ENCODE measurements around a stretch of chr18.

- PRO-cap, result no peak
- RAMPAGE, long total RNA, 2 experiments, result no peak in any of the 2 experiments
Observed at GRCh38 chr18:58196122-58196747, 152.2 kb downstream of the NEDD4L start.

GRCh38 chr18:58196748-58198019 lies 153.2 kb downstream of the NEDD4L start:
- PRO-cap, result no peak
- RAMPAGE, long total RNA, 2 experiments, result no peak in any of the 2 experiments

DNA sequence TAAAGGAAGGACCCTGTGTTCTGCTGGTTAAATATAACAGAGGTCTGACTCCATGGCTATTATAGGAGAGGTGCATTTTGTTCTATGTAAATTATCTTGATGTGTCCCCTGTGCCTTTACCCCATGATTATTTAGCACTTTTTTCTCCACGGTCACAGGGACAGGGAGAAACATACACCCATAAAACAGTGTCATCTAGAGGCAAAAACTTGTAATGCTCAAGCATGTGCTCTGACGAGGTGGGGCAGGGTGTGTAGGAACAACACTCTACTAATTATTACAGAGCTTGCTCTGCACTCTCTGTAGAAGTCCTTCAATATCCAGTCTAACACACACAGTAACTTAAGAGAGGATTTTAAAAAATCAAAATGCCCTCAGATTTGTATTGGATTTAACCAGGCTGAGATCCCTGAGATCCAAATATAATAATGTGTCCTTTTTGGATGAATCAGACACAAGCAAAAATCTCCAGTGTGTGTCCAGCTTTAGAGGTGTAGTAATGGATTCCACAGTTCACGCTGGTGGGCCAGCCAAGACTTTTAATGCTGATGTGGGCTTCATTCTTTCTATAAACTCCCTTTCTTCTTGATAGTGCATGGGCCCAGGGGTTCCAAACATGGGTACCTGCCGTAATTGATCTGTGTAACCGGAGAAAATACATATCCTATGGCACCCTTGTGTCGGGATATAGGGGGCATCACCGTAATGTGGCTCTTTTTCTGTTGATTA lies 188.1 kb downstream of the NEDD4L start:
- PRO-cap, result no peak
- RAMPAGE, long total RNA, 2 experiments, result no peak in any of the 2 experiments

- PRO-cap, result no peak
- RAMPAGE, long total RNA, 2 experiments, result no peak in any of the 2 experiments
Observed at GRCh38 chr18:58232659-58233147, 188.7 kb downstream of the NEDD4L start.

- PRO-cap, result no peak
- RAMPAGE, long total RNA, 2 experiments, result no peak in any of the 2 experiments
Observed at GRCh38 chr18:58285583-58285924, 241.5 kb downstream of the NEDD4L start.

DNA sequence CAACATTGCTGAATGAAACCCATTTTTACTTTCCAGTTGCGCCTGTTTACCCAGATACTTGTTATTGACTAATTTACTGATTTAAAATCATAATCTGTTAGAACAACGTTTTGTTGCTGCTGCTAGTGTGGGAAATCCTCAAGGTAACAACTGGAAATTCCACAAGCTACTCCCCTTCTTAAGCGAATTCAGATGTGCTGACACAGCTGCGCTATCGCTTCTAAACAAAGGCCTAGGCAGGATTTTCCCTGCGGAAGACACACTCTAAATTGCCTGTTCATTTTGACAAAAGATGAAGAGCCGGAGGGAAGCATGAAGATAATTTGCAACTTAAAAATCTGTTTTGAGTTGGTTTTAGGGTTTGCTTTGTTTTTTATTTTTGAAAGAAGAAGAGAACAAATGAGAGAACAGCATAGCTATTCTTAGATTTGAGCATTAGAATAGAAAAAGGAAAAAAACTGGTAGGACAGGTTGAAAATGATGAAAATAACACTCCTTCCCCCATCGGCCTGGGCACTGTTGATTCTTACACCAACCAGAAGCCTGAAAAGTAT lies 283.8 kb downstream of the ALPK2 start:
- PRO-cap, result no peak
- RAMPAGE, long total RNA, 2 experiments, result no peak in any of the 2 experiments

- PRO-cap, result no peak
- RAMPAGE, long total RNA, 2 experiments, result no peak in any of the 2 experiments
Observed at GRCh38 chr18:58362703-58363092, 266.2 kb downstream of the ALPK2 start.

- PRO-cap, result no peak
- RAMPAGE, long total RNA, 2 experiments, result no peak in any of the 2 experiments
Observed at GRCh38 chr18:58407109-58407688, 221.7 kb downstream of the ALPK2 start.

GRCh38 chr18:58452900-58453940 lies 175.7 kb downstream of the ALPK2 start:
- PRO-cap, result no peak
- RAMPAGE, long total RNA, 2 experiments, result no peak in any of the 2 experiments

- PRO-cap, result no peak
- RAMPAGE, long total RNA, 2 experiments, result no peak in any of the 2 experiments
Observed at GRCh38 chr18:58632409-58632939, 3.6 kb upstream of the ALPK2 start.

DNA sequence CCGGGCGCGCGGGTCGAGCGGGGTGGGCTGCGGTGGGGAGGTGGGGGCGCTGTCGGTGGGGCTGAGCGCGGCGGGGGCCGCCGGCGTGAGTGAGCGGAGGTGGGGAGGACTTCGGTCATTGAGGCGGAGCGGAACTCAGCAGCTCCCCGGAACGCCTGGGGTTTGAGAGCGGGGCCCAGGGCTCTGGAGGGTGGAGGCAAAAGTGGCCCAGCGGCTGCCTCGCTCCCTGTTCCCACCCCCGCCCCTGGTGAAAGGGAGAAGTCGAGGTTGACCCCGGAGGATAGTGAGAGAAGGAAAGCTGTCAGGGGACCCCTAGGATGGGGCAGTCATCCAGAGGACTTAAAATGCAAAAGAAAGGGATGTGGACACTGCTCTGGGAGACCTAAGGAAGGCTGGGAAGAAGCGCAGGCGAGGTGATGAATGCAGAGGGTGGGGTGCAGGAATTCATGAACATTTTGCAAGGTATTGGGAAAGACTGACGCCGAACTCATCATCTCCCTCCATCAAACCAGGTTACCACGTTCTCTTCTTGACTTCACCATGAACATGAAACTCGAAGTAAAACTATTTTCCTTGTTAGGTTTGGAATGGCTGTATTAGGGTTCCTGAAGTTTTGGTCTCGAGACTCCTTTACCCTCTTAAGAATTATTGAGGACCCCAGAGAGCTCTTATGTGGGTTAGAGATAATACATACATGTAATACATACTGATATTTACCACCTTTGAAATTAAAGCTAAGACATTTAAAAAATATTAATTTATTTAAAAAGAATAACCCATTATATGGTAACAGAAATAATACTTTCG lies 813 bp downstream of the MALT1 start:
- PRO-cap, result unidirectional peak, minus-strand start at position 391 of the sequence
- RAMPAGE, long total RNA, 2 experiments, result no peak in any of the 2 experiments

DNA sequence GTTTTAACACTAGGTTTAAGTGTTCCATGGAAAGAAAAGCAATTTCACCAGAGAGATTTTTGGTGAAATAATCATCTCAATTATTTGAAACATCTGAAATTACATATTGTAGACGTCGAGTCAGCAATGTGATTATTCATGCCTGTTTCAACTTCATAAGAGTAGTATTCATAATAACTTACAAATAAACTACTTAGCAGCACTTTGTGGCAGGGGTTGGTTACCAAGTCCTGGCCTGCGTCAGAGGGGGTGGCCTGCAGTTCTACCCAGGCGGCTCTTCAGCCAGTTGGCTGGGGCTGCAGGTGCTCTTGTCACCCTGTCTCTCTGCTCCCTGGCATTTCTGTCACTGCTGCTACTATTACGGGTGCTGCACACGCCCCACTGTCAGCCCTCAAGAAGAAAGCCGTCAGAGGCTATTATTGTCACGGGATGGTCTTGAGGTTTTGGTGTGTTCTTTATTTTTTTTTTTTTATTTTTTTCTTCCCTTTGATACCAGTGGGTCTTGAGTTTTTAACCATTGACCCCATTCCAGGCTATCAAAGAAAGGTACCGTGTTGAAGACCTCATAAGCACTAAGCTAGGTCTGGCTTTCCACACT lies 50.5 kb downstream of the MALT1 start:
- PRO-cap, result no peak
- RAMPAGE, long total RNA, 2 experiments, result no peak in any of the 2 experiments

DNA sequence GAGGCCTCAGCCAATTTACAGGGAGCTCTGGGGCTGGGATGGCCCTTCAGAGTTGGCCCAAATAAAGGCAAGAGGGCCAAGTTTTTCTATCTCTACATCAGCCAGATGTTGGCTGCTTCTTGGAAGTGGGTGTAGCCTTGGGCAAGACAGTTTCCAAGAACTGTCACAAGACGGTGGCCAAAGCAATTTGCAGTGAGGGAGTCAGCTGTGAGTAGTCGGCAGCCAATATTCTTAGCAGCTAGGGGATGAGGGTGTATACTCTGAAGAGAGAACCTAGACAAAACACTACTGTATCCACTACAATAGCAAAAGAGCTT lies 5.6 kb upstream of the ZNF532 start:
- PRO-cap, result no peak
- RAMPAGE, long total RNA, 2 experiments, result no peak in any of the 2 experiments

DNA sequence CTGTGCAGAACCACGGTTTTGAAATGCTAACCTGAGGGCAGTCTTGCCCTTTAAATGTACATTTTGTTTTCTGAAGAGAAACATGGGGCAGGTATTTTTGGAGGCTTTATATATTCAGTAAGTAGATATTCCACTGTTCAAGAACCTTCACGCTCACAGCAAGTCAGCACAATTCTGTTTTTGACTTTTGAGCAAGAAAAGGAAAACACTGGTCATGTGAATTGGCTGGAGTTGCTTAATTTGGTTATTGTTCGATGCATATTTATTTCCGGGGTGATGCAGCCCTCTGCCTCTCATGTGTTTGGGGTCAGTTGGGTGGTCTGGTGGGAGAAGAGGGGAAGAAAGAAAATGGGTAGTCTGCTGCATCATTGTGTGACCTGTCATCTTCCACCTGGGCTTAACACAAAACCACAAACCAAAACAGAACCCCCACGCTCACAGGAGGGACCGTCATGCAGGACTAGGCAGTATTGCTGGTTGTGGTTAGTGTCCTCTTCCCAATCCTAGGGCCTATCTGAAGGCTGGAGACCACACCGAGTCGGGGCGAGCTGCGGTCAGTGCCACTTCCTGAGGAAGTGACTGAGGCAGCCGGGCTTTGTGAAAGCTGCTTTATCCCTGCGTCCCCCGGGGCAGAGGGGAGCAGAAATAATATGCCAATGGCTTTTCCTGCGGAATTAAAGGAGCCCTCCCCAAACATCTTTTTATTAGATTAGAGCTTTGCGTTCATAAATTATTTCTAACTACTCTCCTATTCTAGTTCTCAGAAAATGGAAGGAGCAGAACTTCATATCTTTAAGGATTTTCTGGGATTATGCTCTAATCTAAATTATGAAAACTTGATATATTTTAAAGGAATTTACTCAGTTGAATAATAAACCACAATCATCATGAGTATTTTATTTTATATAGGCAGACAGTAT lies 22.8 kb downstream of the ZNF532 start:
- PRO-cap, result no peak
- RAMPAGE, long total RNA, 2 experiments, result no peak in any of the 2 experiments

- PRO-cap, result no peak
- RAMPAGE, long total RNA, 2 experiments, result no peak in any of the 2 experiments
Observed at GRCh38 chr18:58977172-58977572, 112.5 kb downstream of the ZNF532 start.

- PRO-cap, result no peak
- RAMPAGE, long total RNA, 2 experiments, result no peak in any of the 2 experiments
Observed at GRCh38 chr18:59054857-59055482, 84.7 kb upstream of the SEC11C start.

DNA sequence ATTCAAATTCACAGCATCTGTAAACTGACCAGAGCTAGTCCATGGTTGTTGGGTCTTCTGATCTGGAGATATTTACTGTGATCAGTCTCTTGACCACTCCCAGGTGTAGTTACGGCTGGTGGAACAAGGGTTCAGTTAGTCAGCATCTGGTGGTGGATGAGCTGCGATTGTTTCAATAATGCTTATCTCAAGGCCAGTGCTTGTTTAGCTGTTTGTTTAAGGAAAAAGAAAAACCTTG lies 80.5 kb downstream of the PMAIP1 start:
- PRO-cap, result no peak
- RAMPAGE, long total RNA, 2 experiments, result no peak in any of the 2 experiments

- PRO-cap, result no peak
- RAMPAGE, long total RNA, 2 experiments, result no peak in any of the 2 experiments
Observed at GRCh38 chr18:61493965-61494229, 160.7 kb downstream of the CDH20 start.

DNA sequence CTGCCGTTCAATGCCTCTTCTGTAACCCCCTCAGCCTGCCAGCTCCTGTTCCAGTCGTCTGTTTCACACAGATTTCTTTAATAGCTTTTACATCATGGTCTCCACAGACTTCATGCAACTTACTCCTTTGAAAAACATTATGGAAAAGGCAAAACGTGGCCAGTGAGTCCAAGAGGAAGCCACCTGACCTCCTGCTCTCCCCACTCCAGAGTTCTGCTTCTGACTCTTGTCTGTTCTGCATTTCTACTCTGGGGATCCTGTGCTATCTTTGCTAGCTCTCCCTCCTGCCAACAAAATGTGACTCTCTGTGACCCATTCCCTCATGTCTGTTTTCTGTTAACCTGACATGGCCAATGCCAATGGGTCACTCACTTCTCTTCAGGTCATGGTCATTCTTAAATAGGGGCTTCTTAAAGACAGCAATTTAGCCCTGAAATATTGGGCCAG lies 210.2 kb downstream of the CDH20 start:
- PRO-cap, result no peak
- RAMPAGE, long total RNA, 2 experiments, result no peak in any of the 2 experiments

DNA sequence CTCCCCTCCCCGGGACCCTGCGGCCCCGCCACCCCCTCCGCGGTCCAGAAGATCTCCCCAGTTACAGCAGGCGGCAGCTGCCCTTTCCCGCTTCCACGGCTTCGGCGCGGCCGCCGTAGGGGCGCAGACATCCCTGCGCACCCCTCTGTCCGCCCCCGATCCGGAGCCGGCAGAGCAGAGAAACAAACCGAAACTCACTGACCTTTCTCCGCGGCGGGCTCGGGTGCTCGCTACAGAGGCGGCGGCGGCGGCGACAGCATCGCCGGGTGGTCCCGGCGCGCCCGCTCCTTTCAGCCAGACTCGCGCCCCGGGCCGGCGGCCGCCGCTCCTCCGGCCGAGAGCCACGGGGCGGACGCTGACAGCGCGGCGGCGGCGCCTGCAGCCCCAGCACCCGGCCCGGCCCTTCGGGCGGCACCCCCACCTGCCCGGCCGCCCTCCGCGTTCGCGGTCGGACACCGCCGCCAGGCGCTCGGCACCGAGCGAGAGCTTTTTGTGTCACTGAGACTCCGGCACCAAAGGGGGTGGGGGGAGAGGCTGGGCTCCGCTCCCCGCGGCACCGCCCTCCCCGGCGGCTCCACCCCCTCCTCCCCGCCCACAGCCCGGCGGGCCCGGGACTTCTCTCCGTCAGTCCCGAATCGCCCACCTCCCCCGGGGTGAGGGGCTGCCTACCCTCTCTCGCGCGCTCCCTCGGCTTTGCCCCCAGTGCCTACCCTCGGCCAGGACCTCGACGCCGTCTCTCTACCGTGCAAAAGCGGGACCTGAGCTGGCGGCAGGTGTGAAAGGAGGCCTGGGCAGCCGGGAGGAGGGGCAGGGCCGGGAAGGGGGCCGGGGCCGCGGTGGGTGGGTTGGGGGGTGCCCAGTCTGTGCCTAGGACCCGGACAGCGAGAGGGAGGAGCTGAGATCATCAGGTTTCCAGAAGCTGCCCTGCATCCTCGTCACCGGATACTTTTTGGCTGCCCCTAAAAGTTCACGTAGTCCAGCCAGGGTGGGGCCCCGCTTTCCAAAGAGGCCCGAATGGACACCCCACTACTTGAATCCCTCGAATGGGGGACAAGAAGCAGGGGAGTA lies 1.5 kb upstream of the RNF152 start:
- PRO-cap, result bidirectional peak, plus-strand start at position 595 of the sequence, minus-strand start at position 463 of the sequence
- RAMPAGE, long total RNA, 2 experiments, result no peak in any of the 2 experiments